Breast epithelium (tissue), 2 donors: ENCODE data around the genes MTERF4, PPP1R7, BOK and FAM240C.

GRCh38 chr2:241102180-241102993 is at the start of gene MTERF4:
Gene MTERF4, minus strand, starts transcription at chr2:241102287.
- PRO-cap: bidirectional peak, plus-strand start at chr2:241102395, minus-strand start at chr2:241102311
- RAMPAGE, long total RNA, 2 experiments: start-site peak on the minus strand in 2 of 2 experiments, at chr2:241102282-241102299 at its widest, 58 to 181 reads per replicate

GRCh38 chr2:241149995-241151184 is at the start of gene PPP1R7:
Gene PPP1R7, plus strand, starts transcription at chr2:241150467.
- PRO-cap: bidirectional peak, plus-strand start at chr2:241150467, minus-strand start at chr2:241150220
- RAMPAGE, long total RNA, 2 experiments: start-site peak on the plus strand in 2 of 2 experiments, at chr2:241150472-241150498 at its widest, 69 to 372 reads per replicate

GRCh38 chr2:241161981-241162341 is 11.7 kb downstream of the PPP1R7 start:
- PRO-cap: no peak
- RAMPAGE, long total RNA, 2 experiments: no peak in any of the 2 experiments

- PRO-cap: no peak
- RAMPAGE, long total RNA, 2 experiments: no peak in any of the 2 experiments
These were observed 61.3 kb downstream of the ANO7 start for GRCh38 chr2:241249799-241250126.

- PRO-cap: unidirectional peak, plus-strand start at chr2:241558745; unidirectional peak, plus-strand start at chr2:241558955
- RAMPAGE, long total RNA, 2 experiments: no peak in any of the 2 experiments
These were observed at the start of gene BOK for GRCh38 chr2:241558295-241559276. Gene BOK, plus strand, starts transcription at chr2:241558745.

DNA sequence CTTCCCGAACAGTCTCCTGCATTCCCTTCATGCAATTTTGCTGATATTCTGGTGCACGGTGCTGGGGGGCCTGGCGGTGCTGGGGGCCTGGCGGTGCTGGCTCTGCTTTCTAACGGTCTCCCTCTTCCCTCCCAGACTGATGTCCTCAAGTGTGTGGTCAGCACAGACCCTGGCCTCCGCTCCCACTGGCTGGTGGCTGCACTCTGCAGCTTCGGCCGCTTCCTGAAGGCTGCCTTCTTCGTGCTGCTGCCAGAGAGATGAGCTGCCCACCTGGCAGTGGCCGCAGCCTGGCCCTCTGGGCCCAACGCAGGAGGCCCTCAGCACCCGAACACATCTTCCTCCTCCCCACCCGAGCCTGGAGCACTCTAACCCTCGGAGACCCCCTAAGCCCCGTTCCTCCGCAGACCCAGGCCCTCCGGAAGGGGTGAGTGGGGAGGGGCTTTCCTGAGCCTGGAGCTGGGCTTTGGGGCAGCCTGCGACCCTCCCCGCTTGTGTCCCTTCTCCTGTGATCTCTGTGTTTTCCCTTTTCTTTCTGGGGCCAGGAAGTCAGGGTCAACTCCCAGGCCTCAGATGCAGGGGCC is 13.7 kb downstream of the BOK start:
- PRO-cap: no peak
- RAMPAGE, long total RNA, 2 experiments: start-site peak on the minus strand in 1 of 2 experiments, centred at position 351 of the sequence, 16 reads per replicate

DNA sequence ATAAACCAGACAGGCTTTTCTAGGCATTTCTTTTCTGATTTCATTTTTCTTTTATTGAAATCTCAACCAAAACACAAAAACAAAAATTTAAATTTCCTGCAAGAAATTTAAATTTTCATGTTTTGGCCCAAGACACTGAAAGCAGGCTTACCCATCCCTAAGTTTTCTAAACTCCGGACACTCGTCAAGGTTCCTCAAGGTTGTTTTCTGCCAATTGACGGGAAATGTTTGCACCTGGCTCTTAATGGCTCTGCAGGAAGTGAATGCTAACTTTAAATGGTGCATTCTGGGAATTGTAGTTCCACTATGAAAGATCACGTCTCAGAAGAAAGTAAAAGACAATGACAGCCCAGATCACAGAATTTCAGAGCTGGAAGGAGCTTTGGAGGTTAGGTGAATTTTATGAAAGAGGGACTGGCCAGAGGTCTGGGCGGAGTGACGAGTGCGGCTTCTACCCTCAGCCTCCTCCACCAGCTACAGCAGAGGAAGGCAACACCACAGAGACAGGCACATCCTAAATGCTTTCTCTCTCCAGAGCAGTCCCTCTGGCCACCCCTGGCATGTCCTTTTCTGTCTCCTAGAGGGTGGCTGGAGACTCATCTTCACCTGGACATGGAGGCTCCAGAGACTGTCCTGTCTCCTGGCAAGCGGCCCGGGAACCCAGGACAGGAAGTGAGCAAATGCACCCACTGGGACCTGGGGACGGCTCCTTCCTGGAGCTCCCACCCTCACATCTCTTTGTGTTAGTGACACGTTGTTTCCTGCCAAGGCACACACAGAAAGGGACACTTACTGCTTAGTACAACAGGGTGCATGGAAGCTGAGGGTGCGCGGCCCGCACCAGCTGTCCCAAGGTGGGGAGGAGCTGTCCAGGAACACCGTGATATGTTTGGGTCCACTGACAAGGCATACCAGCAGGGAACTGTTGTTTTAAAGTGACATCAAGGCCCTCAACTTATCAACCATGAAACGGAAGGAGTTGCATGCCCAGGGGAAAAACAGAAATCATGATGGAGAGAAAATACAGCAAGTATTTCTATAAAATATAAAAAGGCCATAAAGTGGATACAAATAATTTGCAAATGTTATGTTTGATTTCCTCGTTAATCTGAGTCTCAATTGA is 19.3 kb downstream of the THAP4 start:
- PRO-cap: no peak
- RAMPAGE, long total RNA, 2 experiments: start-site peak on the minus strand in 2 of 2 experiments, centred at positions 216 to 235 of the sequence, 31 to 35 reads per replicate

- PRO-cap: no peak
- RAMPAGE, long total RNA, 2 experiments: no peak in any of the 2 experiments
These were observed 3.9 kb downstream of the THAP4 start for GRCh38 chr2:241632908-241633634.

DNA sequence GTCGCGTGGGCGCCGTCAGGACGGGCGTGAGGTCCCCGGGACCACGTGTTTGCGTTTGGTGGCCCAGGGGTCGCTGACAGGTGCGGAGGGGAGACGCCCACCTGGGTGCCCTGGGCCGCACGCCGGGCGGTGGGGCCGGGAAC is 298 bp upstream of the ING5 start:
- PRO-cap: no peak
- RAMPAGE, long total RNA, 2 experiments: no peak in any of the 2 experiments

DNA sequence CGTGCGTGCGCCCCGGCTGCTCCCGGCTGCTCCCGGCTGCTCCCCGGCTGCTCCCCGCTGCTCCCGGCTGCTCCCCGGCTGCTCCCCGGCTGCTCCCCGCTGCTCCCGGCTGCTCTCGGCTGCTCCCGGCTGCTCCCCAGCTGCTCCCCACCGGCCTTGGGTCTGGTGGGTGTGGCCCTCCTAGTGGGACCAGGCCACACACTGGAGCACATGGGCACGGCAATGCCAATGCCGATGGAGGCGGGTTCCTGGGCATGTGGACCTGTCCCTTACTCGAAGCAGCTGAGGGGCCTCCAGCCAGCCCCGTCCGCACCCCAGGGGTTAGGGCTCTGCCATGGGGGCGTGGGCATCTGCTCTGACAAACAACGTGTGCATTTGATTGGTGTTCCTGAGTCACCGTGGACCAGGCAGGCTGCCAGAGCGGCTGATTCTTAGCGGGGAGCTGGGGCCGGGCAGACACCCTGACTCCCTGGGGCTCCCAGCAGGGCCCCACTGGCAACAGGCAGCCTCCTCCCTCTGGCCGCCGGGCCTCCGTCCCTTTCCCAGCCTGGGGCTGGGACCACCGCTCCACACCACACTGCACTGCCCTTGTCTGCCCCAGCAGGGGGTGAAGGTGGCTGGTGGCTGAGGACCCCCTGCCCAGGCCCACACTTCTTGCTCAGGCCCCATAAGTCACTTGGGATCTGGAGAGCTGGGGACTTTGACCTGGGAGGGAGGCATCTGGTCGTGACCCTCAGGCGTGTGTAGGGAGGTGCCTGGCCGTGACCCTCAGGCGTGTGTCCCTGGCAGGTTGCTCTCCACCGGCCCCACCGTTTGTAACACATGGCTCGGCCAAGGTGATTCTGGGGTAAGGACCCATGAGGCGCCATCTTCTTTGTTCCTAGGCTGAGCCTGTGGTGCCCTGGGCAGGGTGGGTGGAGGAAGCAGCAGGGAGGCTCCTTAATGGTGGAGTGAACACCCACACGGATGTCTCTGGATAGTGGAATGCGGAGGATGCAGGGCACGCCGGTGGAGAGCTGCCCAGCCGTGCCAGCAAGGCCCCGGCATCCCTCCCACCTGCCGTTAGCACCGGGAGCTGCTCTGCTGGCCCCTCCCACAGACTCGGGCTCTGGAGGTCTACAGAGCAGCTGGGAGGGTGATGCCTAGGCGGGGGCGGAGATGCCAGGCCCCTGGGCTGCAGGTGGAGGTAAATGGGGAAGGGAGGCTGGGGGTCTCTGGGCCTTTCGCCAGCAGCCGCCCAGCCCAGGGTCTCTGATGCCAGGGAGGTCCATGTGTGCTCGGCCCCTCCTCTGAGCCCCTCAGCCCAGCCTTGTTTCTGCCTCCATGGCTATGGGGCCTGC is 1.6 kb upstream of the GAL3ST2 start:
- PRO-cap: no peak
- RAMPAGE, long total RNA, 2 experiments: no peak in any of the 2 experiments

DNA sequence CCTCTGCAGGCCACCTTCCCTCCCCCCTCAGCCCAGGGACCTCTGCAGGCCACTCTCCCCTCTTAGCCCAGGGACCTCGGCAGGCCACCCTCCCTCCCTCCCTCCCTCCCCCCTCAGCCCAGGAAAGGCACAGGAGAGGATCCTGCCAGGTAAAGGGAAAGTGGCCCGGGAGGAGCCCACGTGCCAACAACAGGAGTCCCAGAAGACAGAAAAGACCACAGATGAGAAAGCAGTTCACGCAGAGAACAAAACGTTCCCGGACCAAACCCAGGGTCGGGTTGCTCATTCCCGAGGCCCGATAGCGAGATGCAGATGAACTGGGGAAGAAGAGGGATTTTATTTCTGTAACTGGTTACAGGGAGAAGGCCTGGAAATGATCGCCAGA is 1.0 kb upstream of the NEU4 start:
- PRO-cap: no peak
- RAMPAGE, long total RNA, 2 experiments: no peak in any of the 2 experiments

- PRO-cap: no peak
- RAMPAGE, long total RNA, 2 experiments: no peak in any of the 2 experiments
These were observed 2.1 kb downstream of the NEU4 start for GRCh38 chr2:241811106-241811556.

DNA sequence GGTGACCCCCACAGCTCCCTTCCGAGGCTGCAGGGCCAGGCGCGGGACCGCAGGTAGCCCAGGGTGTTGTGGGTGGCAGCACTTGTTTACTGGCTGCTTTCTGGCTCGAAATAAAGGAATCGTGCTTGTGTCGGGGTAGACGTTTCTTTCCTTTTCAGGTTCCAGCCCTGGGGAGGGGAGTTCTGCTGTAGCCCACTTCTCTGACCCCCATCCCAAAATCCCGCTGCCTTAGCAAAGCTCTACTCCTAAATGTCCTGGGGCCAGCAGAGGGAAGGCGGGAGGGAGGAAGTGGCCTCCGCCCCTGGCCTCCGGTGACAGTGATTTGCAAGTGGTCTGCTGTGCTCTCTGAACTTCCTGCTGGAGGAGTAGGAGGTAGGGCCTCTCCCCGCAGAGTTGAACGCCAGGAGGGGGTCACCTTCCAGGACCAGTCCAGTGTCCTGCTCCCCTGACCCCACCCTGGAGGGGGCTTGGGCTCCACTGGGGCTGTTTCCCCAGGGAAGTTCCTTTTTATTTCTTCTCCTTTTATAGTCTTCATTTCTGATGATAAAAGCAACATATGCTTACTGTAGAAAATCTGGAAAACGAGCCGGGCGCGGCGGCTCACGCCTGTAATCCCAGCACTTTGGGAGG is 8.4 kb downstream of the NEU4 start:
- PRO-cap: no peak
- RAMPAGE, long total RNA, 2 experiments: no peak in any of the 2 experiments

GRCh38 chr2:241843735-241844692 is 14.7 kb downstream of the PDCD1 start:
- PRO-cap: bidirectional peak, plus-strand start at chr2:241844357, minus-strand start at chr2:241844169
- RAMPAGE, long total RNA, 2 experiments: no peak in any of the 2 experiments

- PRO-cap: unidirectional peak, plus-strand start at chr2:241859895
- RAMPAGE, long total RNA, 2 experiments: no peak in any of the 2 experiments
These were observed 1.1 kb upstream of the PDCD1 start for GRCh38 chr2:241859442-241860622.

DNA sequence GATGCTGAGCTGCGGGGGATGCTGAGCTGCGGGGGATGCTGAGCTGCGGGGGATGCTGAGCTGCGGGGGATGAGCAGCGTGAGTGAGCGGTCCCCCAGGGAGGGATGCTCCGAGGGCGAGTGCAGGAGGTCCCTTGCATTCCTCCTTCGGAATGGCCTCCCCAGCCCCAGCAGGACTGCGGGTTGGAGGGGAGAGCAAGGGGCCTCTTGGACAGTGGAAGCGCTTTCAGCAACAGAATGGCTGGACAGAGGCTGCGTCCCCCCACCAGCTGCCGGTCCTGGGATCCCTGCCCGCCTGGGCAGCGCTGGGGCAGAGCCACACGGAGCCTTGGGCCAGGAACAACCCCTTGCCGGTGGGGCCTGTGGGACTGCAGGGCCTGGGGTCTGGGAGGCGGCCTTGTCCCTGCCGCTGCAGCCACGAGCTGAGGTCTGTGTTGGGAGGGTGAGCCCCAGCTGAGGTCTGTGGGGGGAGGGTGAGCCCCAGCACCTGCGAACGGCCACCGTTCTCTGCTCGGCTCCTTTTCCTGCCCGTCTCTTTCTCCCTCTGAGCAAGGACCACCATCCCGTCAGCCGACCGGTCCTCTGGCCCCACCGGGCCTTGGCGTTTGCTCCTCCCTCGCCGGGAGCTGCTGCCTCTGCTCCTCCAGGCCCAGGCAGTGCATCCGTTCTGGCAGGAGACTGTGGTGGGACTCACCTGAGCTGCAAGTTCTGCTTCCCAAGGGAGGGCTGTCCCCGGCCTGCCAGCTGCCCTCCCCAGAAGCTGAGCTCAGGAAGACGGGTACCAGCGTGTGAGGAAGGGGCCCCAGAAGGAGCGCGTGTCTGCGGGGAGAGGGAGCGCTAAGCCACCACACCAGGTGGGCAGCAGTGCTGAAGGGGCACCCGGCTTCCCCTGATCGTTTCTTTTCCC is 2.9 kb upstream of the RTP5 start:
- PRO-cap: no peak
- RAMPAGE, long total RNA, 2 experiments: no peak in any of the 2 experiments

DNA sequence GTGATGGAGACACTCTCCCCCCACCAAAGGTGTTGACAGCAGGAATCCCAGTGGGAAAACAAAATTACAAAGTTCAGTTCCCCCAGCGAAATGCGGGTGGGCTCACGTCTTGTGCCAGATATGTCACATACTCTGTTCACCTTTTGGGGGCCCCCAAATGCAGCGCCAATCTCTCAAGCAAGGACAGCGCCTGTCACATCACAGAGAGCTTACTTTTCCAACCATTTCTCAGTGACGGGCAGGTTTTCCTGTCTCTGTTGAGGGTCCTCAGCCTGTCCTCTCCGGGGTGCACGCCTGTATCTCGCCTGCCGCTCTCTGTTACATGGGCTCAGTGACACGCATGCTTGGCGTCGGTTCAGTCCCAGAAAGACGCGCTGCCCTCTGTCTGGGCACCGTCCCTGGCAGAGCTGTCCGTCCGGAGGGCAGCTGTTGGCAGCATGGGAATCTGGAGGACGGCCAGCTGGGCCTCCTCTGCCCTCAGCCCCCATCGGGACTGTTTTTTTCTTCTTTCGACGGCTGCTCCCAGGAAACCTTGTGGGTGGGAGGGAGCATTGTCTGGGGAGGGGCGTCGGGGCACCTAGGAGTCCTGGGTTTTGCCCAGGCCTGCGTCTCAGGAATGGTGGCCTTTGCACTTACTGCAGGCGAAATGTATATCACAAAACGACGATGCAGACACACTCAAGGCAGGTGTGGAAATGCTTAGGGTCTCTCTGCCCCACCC is at the start of gene FAM240C:
FAM240C (minus strand) TSS at position 320 of the 721 bp plus-strand sequence.
- PRO-cap: no peak
- RAMPAGE, long total RNA, 2 experiments: no peak in any of the 2 experiments

- PRO-cap: no peak
- RAMPAGE, long total RNA, 2 experiments: no peak in any of the 2 experiments
These were observed 184.9 kb upstream of the FAM240C start for GRCh38 chr2:242085020-242085801.

- PRO-cap: no peak
- RAMPAGE, long total RNA, 2 experiments: no peak in any of the 2 experiments
These were observed 214.9 kb upstream of the FAM240C start for GRCh38 chr2:242115021-242115734.